ENCODE measurements around a stretch of chr13.

- PRO-cap: no peak
- CAGE, long polyA plus RNA: no peak
Observed at GRCh38 chr13:98252771-98253175, 75.7 kb upstream of the RNF113B start.

DNA sequence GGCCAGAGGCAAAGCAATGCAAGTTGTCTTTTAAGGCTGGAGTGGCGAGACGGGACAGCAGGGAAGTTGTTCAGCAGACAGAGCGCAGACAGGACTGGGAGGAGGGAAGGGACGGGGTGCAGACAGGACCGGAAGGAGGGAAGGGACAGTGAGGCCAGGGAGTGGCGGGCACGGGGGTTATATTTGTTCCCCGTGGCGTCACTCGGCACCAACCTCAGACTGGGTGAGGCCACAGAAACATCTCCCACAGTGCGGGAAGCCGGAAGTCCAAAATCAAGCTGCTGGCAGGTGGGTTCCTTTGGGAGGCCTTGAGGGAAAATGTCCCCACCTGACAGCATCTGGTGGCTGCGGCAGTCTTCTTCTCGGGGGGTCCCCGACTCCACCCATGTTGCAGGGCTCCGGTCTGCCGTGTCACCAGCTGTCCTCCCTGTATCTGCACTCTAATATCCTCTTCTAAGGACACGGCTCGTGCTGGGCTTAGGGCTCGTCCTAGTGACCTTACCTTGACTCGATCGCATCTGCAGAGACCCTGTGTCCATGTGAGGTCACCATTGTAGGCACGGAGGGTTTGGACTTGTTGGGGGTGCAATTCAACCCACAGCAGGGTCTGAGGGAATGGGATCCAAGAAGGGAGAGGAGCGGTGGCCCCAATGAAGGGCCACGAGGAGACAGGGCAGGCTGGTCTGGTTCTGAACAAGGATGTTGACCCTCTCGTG, 133.0 kb downstream of the STK24 start:
- PRO-cap: no peak
- CAGE, long polyA plus RNA: no peak

DNA sequence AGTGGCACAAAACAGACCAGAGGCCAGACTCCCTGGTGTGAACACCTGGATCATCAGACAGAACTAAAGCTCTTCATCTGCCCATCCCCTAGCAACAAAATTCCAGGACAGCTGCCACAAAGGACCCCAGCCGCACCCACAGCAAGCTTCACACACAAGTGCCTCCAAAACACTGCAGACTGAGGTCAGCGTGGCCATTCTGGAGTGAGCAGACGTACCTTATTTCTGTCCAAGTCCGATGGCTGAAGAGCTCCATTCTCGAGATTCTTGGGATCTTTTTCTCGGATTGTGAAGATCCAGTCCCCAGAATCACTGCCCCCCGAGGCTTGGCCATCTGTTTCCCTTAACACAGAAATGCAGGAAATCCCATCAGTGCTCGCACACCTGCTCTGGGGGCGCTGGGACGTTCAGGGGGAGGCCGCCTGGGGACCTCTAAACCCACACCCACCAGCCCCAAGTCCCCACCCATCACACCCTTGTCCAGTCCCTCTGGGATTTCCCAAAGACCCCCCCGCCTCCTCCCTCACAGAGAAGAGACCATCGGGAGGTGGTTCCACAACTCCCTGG, 115.3 kb downstream of the STK24 start:
- PRO-cap: no peak
- CAGE, long polyA plus RNA: no peak

DNA sequence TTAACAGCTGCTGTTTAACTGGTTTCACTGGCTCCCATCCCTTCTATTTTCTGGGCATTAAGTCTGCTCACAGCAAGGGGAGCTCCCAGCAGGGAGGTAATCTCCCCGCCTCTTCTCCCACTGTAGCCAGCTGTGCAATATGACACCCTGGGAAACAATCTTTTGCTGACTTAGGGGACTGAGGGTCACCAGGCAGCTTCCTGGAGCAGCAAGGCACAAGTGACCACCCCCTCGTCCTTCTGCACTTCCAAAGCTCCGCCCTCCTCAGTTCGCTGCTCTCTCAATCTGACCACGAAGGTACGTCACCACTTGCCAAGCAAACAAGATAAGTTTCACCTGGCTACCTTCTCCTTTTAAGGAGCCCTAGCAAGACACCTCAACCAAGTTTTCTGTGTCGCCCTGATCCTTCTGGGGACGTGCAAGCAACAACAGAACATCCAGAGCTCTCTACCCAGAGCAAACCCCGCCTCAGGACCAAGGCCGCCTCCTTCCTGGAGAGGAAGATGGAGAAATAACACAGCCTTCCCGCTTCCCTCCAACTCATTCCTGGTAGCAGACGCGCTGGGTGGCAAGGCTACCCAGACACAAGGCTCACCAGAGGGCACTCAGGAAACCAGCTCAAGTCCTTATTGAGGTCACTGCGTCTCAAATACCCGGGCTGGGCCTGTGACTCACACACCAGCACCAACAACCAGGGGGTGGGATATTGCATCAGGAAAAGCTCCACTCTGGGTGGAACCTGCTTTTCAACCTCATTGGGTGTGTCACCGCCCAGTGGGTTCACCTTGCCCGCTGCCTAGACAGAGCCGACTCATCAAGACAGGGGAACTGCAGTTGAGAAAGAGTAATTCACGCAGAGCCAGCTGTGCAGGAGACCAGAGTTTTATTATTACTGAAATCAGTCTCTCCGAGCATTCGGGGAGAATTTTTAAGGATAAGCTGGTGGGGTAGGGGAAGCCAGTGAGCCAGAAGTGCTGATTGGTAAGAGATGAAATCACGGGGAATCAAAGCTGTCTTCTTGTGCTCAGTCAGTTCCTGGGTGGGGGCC, 92.2 kb downstream of the STK24 start:
- PRO-cap: no peak
- CAGE, long polyA plus RNA: no peak

GRCh38 chr13:98499452-98500030, 77.4 kb downstream of the STK24 start:
- PRO-cap: no peak
- CAGE, long polyA plus RNA: no peak

DNA sequence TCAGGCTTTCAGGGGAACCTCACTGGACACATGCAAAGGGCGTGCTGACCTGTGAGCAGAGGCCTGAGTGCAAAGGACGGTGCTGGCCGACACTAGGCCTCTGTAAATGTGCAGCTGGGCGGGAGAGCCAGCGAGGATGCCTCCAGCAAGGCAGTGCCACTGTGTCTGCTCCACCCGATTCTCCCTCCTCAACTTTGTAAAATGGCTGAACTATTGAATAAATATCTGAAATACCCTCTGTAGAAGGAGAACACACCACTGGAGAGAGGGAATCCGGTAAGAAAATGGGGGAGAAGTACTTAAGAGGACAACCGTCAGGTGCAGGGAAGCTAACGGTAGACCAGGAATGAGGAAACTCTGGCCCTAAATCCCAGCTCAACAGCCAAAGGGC, 70.0 kb downstream of the STK24 start:
- PRO-cap: no peak
- CAGE, long polyA plus RNA: no peak

DNA sequence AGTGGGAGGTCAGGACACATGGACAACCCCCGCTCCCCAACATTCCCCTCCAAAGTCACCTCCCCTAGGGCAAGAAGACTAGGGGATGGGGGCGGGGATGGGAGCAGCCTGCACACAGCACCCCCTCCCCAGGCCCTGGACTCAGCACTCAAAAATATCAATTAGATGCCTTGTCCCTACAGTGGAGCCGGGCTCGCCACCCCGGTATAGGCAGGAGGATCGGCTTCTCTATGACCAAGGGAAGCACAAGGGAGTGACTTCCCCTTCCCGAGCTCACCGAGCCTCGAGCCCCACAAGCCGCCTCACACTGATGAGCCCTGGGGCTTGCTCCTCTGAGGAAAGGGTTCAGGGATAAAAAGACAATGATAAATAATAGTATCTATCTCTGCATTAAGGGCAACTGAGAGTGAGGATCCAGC, 51.5 kb downstream of the STK24 start:
- PRO-cap: no peak
- CAGE, long polyA plus RNA: no peak

DNA sequence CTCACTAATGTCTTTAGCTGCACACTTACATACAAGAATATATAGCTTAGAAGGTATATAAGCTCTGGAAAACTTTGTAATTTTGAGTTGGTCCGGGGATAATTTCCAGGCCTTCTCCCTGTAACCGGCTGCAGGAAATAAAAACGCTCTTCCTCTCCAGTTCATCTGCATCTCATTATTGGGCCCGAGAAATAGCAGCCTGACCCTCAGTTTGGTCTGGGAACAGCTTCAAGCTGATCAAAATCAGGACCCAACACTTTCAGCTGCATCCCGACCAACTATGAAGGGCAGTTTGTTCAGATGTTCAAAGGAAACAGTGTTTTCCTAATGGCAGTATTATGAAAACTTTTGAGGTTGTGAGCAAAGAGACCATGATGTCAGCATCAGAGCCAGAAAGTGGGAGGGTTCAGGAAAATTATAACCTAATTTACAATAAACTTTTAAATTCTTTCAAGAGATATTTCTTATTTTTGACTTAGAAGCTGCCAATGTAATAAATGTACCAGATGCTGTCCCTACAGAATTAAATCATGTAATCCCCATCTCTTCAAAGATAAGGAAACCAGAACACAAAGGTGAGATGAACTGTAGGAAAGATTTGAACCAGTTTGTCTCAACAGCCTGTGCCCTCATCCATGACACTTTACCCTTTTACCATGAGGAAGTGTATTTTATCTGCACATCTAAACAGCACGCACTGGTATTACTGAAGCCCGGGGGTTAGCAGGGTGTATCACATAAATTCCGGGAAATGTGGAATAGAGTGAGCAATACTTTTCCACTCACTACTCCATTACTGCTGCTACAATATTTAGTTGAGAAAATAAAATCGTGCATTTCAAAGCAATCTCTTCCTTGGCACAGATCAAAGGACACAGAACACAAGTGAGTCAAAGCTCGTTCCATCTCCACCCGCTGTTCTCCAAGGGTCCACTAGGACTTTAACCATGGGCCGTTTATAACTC, 35.5 kb downstream of the STK24 start:
- PRO-cap: no peak
- CAGE, long polyA plus RNA: no peak

GRCh38 chr13:98547400-98548228, 29.3 kb downstream of the STK24 start:
- PRO-cap: no peak
- CAGE, long polyA plus RNA: no peak

DNA sequence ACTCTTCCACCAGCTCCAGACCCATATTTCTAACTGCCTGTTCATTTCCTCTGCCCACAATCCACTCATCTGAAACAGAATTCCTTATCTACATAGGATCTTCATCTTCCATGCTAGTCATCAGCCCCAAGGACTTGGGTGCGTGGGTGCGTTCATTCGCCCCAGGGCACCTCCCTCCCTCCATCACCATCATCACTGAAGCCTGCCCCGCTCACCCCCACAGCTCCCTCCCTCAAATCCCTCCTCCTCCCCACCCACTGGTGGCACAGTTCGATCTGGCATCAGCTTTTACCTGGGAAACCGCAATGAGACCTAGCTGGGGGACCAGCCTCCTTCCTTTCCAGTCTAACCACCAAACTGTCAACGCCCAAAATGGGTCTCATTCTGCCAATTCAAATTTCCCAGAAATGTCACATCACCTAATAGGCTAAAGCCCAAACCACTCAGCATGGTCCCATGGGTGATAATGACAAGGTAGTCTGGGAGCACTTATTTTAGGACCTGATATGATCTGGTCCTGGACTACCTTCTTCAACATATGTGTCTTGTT, 19.6 kb downstream of the STK24 start:
- PRO-cap: no peak
- CAGE, long polyA plus RNA: no peak

DNA sequence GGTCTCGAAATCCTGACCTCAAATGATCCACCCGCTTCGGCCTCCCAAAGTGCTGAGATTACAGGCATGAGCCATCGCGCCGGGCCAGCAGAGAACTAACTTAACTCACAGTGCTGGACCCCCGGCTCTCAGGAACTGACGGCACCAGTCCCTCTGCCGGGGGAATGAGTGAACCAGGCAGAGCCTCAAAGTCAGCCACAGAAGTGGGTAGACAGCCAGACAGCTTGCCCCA, 8.8 kb downstream of the STK24 start:
- PRO-cap: no peak
- CAGE, long polyA plus RNA: no peak

DNA sequence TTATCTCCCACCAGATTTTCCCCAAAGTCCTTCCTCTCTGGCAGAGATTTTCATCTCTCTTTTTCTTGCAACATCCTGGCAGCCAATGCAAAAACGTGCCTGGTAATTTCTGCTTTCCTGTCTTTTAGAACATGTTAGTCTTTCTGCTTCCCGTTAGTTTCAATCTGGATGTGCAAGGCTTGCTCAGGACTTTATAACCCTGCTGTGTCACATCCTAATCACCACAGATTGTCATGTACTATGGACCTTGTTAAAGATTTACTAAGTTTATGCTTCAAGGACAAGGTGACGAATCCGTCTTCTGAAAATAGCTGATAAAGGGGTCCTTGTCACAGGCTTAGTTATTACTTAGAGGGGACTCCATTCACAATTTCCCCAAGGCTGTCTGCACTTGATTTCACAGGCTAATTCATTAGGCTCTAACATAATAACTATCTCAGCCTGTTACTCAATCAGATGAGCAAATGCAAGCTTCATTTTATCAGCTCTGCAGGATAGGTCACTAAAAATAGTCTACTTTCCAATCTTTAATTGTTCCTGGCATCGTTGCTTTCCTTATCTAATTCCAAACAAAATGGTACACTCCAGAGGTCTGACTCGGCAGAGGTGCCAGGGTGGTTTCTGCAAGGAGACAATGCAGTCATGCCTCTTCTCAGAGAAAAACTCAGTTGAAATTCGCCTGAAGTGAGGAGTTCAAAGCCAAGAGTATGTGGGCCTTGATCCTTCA, 69.6 kb upstream of the SLC15A1 start:
- PRO-cap: no peak
- CAGE, long polyA plus RNA: no peak

DNA sequence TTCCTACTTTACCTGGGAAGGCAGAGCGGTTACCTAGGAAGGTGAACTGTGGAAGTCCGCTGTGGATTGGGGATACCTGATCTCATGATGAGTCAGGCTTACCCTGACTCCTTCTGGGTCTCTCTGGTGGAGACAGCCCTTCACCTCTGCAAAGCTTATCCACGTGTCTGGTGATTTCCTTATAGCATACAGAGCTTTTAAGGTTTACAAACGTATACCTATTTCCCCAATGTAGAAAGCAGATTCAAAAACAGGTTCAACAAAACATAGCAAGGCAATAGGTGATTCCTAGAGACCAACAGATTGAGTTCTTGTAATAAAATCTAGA, 3.8 kb upstream of the UBAC2 start:
- PRO-cap: no peak
- CAGE, long polyA plus RNA: no peak

DNA sequence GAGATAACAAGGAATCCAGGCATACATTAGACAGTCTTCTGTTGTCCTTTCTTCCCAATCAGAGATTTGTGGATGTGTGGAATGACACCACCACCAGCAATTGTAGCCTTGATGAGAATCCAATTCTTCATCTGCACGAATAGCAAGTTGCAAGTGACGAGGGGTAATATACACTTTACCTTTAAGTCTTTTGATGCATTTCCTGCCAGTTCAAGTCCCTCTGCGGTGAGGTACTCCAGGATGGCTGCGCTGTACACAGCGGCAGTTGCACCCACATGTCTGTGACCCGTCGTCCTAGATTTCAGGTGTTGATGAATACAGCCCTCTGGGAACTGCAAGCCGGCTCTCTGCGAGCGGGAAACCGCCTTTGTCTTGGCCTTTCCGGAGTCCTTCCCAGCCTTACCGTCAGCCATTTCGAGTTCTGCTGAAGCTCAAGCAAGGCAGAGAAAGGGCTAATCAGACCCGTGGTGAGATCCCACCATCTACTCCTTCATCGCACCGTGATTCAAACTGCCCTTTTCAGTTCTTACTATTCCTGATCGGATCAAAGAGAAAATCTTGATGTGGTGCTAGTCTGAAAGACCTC, 14.8 kb downstream of the UBAC2 start:
- PRO-cap: no peak
- CAGE, long polyA plus RNA: no peak

DNA sequence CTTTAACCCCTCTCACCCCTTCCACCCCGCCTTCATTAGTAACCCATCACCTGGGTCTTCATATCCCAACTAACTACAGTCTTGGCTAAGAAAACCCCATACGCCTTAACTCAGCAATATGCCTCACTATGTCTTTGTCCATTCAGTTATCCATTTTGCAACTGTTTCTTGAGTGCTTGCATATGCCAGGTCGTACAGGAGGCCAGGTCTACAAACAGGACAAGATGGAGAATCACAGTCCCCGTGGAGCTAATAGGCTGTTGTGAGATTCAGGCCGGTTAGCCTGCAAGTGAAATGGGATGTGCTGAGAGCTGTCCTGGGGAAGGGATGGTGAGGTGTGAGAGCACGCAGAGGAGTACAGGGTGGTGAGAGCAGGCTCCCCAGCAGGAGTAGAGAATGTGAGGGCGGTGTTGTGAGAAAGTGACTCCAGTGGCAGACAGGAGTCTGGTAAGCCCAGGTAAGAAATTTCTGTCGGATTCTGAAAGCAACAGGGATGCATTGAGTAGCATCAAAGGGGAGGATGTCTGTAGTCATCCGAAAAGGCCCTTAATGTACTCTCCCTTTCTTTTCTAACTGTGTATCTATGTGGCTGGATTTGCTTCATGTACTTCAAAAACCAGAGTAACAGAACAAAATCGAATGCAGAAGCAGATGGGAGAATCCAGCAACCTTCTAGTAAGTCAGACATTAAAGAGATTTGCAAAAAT, 50.7 kb upstream of the GPR183 start:
- PRO-cap: no peak
- CAGE, long polyA plus RNA: no peak

DNA sequence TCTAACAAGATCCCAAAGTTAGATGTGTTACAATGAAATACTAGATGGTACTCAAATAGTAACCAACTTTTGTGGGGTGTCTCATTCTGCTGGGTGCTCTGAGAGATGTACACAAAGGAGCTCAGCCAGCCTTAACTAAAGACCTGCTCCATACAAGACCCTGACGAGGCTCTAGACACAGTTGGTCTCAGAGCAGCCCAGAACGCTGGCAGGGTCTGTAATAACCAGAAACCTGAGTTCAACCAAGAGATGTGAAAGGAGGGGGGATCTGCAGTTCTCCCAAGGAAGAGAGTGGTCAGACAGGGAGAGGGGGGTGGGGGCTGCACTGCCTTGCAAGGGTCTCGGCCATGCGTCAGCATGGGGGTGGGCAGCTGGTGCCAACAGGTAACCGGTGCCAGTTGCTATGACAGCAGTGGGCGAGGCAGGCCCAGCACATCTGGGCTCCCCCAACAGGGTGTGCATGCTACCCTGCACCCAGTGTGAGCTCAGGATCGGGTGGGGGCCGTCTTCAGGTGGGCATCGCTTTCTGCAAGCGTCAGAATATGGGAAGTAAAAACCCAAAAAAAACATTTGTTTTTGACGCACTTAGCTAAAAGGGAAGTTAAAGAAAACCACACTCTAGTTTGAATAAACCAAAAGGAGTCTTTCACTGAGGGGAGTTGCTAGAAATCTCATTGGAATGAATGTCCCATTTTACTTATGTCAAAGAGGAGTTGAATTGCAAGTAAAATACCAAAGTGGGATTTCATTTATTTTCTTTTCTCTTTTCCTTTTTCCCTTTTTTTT, 68.0 kb upstream of the GPR183 start:
- PRO-cap: bidirectional peak, plus-strand start at position 151 of the sequence, minus-strand start at position 137 of the sequence; bidirectional peak, plus-strand start at position 477 of the sequence, minus-strand start at position 481 of the sequence
- CAGE, long polyA plus RNA: no peak

DNA sequence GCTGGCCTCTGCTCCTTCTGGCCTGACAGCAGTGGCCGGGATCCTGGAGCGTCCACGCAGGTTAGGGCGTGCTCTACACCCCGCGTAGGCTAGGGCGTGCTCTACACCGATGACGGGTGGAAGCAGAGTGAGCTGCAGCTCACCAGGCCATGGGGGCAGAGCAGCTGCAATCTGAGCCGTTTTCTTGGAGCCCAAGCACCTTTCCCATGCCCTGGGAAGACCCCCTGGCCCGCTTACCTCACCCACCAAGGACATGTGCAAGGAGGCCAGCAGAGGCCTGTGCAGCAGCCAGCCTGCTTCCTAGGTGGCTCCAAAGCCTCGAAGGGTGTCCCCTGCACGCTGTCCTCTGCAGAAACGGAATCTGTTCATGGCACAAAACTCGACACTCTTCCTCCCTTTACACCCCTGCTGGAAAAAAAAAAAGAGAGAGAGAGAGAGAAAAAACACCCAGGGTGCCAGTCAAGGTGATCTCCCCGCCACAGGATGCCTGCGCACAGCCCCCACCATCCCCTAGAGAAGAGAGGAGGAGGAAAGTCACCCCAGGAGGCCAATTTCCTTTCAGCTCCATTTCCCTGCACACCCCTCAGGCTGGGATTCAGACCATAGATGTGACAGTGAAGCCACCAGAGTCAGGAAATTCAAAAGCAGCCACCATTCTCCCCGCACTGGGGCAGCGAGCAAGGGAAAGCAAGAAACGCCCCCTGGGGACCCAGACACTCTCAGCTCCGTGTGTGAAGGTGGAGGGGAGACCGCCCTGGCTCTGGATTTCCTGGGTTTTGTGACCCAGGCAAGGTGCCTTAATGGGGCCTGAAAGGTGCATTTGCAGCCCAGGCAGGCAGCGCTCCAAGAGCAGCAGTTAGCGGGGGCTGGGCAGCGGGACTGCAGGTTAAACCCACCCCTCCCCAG, 84.2 kb upstream of the TM9SF2 start:
- PRO-cap: no peak
- CAGE, long polyA plus RNA: no peak

GRCh38 chr13:99864450-99864916, 107.1 kb downstream of the ZIC5 start:
- PRO-cap: no peak
- CAGE, long polyA plus RNA: no peak

GRCh38 chr13:99895917-99896629, 75.5 kb downstream of the ZIC5 start:
- PRO-cap: no peak
- CAGE, long polyA plus RNA: no peak

DNA sequence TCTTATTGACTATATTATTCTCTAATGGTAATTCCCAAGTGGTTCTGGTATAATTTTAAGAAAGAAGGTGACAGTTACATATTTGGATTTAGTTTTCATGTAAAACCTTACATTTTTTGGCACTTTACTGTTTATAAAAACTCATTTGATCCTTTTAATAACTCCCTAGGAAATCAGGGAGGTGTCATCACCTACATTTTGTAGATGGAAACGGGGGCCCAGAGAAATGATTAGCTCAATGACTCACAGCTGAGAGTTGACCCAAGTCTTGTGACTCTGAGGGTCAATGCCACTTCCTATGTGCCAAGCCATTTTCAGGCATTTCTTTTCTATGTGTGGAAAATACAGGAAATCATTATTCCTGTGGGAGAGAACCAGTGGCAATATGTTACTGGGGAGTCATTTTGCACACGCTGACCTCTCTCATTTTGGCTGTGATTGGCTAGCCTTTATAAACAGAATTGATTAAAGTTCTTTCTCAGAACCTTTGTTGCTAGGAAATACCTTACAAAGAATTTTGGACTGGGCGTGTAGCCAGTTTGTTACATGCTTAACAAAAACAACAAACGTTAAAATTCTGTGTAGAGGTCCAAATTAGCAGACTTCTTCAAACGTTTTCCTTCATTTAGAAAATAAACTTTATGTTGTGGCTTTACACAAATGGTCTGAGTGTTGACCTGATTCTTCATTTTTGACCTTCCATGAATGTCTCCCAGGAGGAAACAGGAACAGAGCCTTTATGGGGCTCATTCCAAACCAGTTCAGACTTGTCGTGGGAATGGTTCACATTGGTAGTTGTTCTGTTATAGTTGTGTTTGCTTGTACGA, 11.3 kb downstream of the PCCA start:
- PRO-cap: no peak
- CAGE, long polyA plus RNA: no peak

Data from B cell (primary cell).